HTERT-HM (cell line): Measurements from ENCODE around the genes RBM15B, RRP9, GPR62 and DNAH1.

DNA sequence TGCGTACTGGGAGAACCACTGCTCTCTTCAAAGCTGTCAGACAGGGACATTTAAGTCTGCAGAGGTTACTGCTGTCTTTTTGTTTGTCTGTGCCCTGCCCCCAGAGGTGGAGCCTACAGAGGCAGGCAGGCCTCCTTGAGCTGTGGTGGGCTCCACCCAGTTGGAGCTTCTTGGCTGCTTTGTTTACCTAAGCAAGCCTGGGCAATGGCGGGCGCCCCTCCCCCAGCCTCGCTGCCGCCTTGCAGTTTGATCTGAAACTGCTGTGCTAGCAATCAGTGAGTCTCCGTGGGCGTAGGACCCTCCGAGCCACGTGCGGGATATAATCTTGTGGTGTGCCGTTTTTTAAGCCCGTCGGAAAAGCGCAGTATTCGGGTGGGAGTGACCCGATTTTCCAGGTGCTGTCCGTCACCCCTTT lies 303.8 kb downstream of the DOCK3 start:
- RRBS, result no CpG with 5 or more reads among the region's 17 CpGs

GRCh38 chr3:51384454-51385187 lies 470 bp upstream of the MANF start:
- RRBS, result under 1% methylated on average over 5 of the region's 49 CpGs

- RRBS, result 2% methylated on average over 15 of the region's 34 CpGs
Measured at GRCh38 chr3:51391222-51391422, at the start of gene RBM15B. Gene RBM15B, plus strand, starts transcription at chr3:51391285.

GRCh38 chr3:51684366-51684829 lies 13.3 kb downstream of the TEX264 start:
- RRBS, result no CpG with 5 or more reads among the region's 7 CpGs

GRCh38 chr3:51941655-51942438 lies at the start of gene RRP9:
Gene RRP9, minus strand, starts transcription at chr3:51941904.
- RRBS, result under 1% methylated on average over 8 of the region's 68 CpGs

- RRBS, result no CpG with 5 or more reads among the region's 5 CpGs
Measured at GRCh38 chr3:51955197-51955521, at the start of gene GPR62. Gene GPR62, plus strand, starts transcription at chr3:51955381.

DNA sequence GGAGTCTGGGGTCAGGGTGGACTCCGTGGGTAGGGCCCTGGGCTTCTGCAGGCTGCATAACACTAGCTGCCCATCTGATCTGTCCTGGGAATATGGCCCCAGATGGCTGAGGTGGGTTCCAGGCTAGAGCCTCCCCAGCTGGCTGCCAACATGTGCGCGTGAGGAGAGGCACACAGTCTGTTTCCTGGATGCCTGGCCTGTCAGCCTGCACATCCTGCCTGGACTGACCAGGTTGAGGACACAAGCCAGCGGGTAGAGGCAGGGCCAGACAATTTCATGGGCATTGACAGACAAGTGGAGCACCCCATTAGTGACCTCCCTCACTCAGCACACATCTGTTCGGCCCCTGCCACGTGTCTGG lies 29.7 kb upstream of the RPL29 start:
- RRBS, result no CpG with 5 or more reads among the region's 6 CpGs

DNA sequence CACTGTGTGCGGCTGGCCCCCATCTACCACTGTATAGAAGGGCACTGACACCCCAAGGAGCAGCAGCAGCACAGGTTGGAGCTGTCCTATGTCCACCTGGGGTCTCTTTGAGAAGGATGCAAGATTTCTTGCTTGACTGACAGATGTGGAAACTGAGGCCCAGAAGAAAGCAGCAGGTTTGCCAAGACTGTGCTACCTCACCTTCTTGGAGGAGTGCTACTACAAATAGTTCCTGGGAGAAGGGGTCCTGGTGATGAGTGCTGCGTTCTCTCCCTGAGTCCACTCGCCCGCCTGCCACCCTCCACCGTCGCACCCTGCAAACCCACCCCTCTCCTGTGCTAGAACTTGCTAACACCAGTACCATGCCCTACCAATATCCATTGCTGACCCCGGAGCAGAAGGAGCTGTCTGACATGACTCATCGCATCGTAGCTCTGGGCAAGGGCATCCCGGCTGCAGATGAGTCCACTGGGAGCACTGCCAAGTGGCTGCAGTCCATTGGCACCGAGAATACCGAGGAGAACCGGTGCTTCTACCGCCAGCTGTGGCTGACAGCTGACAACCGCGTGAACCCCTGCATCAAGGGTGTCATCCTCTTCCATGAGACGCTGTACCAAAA lies 5.0 kb upstream of the ALAS1 start:
- RRBS, result 14% methylated on average over 4 of the region's 17 CpGs

- RRBS, result no CpG with 5 or more reads among the region's 18 CpGs
Measured at GRCh38 chr3:52211183-52211786, 13.3 kb downstream of the ALAS1 start.

- RRBS, result no CpG with 5 or more reads among the region's 11 CpGs
Measured at GRCh38 chr3:52238125-52238774, 708 bp downstream of the TWF2 start.

DNA sequence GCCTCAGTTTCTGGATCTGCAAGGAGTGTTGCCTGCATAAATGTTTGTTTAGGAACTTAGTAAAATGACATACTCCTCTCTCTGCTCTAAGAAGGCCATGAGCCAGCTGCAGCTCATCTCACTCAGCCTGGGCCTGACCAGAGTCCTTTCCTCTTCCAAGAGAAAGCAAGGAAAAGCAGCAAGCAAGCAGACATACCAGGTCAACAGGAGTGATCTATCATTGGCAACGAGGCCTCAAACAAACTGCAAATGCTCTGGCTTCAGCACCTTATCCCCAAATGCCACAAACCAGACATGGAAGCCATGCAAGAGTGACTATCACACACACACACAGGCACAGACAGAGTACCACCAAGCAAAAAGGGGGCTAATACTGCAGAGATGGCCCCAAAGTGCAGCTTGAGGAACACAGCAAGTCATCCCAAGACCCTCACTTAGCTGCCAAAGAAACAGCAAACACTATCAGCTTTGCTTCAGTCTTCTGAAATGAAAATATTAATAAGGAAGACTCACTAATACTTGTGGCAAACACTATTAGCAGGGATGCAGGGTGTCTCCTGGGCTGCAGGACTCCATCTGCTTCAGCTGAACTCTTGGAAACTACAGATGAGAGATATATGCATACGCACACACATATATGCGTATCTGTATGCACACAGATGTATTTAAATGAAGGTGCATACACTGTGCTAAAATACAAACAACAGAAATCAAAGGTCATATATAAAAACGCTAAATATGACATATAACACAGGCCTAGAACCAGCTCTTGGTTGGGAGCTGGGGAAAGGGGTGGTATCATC lies 10.4 kb downstream of the PPM1M start:
- RRBS, result no CpG with 5 or more reads among the region's 4 CpGs

- RRBS, result no CpG with 5 or more reads among the region's 11 CpGs
Measured at GRCh38 chr3:52299207-52299925, 11.7 kb downstream of the GLYCTK start.

- RRBS, result no CpG with 5 or more reads among the region's 11 CpGs
Measured at GRCh38 chr3:52305455-52306547, 10.3 kb upstream of the DNAH1 start.

- RRBS, result no CpG with 5 or more reads among the region's 2 CpGs
Measured at GRCh38 chr3:52316119-52316346, at the start of gene DNAH1. Gene DNAH1, plus strand, starts transcription at chr3:52316319.

DNA sequence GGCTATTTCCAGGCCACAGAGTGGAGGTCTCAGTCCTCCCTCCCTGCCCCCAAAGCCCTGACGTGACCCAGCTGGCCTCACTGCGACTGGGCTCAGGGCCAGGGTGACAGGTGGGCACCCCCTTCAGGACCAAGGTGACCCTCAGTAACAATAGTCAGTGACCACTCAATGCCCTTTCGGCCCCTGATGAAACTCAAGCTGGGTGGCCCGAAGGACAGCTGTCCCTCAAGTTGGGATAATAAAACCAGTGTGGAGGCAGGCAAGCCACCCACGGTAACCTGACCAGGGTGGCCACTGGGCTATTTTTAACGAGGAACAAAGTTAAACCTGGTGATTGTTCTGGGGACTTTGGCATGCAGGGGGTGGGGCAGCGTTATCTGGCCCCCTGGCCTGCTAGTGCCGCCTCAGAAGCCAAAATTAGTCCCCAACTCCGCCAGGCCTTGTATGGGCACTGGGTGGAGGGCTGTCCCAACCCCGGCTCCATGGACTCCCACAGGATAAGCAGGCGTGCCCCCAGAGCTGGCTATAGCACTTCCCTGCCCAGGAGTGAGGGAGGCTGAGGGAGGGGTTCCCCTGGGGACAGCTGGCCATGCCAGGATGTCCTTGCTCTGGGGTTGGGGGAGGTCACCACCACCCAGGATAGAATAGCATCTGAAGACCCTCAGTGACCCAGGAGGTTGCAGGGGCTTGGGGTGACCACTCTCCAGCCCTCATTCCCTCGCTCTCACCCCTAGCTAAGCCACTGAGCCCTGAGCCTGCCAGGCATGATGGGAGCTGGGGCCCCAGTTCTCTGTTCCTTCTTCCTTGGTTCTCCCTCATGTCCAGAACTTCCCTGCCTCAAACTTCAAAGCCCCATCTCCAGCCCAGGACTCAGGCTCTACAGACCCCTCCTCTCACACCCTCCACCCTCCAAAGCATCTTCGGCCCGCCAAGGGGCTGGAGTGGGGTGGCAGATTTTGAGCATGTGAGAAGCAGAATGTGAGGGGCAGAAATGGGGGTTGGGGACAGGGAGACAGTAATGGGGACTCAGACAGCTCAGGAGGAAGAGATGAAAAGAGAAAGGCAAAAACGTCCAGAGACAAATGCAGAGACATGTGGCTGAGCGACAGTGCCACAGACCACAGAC lies 864 bp downstream of the TNNC1 start:
- RRBS, result no CpG with 5 or more reads among the region's 16 CpGs

- RRBS, result no CpG with 5 or more reads among the region's 7 CpGs
Measured at GRCh38 chr3:52473672-52474192, 18.3 kb downstream of the NISCH start.

GRCh38 chr3:52477860-52478880 lies 17.0 kb upstream of the STAB1 start:
- RRBS, result 95% methylated on average over 5 of the region's 18 CpGs

DNA sequence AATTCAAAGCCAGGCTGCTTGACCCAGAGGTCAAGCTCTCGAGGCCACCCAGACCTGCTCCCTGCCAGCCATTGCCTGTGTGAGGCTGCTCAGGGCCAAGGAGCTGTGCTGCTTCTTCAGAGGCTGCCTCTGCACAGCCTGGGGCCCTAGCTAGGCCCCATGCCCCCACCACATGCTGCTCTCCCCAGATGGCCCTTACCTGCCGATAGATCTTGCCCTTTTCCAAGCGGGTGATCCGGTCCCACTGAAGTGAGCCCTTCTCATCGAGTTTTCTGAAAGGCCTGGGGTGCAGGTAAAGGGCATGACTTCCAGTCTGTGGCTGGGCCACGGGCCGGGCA lies 6.6 kb downstream of the NT5DC2 start:
- RRBS, result 86% methylated on average over 4 of the region's 7 CpGs

- RRBS, result no CpG with 5 or more reads among the region's 8 CpGs
Measured at GRCh38 chr3:52614358-52615145, 71.3 kb upstream of the GNL3 start.

GRCh38 chr3:52679258-52680288 lies 6.3 kb upstream of the GNL3 start:
- RRBS, result no CpG with 5 or more reads among the region's 3 CpGs